Iris pigment epithelial cell (primary cell): ENCODE results near the gene ATG7.

DNA sequence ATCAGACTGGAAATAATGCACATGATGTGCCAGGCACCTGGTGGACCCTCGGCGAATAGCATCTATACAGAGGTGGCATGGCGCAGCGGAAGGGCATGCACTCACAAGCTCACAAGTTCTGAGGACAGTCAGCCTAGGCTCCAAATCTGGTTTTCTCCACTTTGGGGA lies 113.9 kb downstream of the SRGAP3 start:
- RRBS, result no CpG with 5 or more reads among the region's 4 CpGs

- RRBS, result 5% methylated on average over 2 of the region's 10 CpGs
Observed at GRCh38 chr3:9183712-9184486, 65.5 kb downstream of the SRGAP3 start.

GRCh38 chr3:9192132-9192831 lies 57.2 kb downstream of the SRGAP3 start:
- RRBS, result no CpG with 5 or more reads among the region's 9 CpGs

DNA sequence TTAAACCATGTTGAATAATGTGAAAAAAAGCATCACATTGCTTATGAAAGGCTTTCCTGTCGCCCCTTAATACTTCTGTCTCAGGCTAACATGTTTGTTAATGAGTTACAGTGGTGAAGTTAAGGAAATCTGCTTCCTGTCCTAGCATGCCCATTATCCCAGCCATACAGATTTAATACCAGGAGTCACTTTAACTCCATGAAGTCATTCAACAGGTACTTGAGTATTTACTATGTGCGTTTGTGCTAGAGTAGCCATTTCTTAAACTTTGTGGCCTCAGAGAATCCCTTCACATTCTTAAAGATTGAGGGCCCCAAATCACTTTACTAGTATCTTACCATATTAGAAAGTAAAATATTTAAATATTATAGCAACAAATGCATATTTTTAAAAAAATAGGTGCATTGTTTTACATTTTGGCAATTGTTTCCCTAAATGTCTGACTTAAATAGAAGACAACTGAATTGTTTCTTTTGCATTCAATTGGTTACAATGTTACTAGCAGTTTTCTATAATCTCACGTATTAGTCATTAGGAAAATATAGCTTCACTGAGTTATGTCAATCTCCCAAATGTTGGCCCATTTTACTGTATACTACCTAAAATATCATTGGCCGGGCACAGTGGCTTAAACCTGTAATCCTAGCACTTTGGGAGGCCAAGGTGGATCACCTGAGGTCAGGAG lies 10.0 kb upstream of the SETD5 start:
- RRBS, result no CpG with 5 or more reads among the region's 4 CpGs

GRCh38 chr3:9402408-9403146 lies 5.2 kb downstream of the SETD5 start:
- RRBS, result no CpG with 5 or more reads among the region's 3 CpGs

GRCh38 chr3:9428462-9429530 lies 31.4 kb downstream of the SETD5 start:
- RRBS, result no CpG with 5 or more reads among the region's 5 CpGs

- RRBS, result no CpG with 5 or more reads among the region's 15 CpGs
Observed at GRCh38 chr3:9444583-9445334, 47.3 kb downstream of the SETD5 start.

GRCh38 chr3:9470073-9470544 lies 72.7 kb downstream of the SETD5 start:
- RRBS, result no CpG with 5 or more reads among the region's 4 CpGs

DNA sequence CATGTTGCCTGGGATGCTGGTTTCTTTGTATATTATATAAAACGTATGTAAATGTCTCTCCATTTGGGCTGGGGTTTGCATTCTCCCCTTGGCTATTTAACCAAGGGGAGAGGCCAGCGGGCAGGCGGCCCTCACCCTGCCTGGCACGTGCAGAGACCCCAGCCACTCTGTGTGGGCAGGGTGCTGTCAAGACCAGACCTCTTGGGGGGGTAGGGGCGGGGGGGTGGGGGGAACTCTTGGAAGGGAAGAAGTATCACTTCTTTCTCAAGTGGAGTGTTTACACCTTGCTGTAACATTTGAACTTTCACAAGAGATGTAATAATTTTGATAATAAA lies 75.9 kb downstream of the LHFPL4 start:
- RRBS, result no CpG with 5 or more reads among the region's 5 CpGs

GRCh38 chr3:9749252-9749658 lies 497 bp upstream of the OGG1 start:
- RRBS, result 12% methylated on average over 6 of the region's 22 CpGs

GRCh38 chr3:9808288-9809115 lies 1.6 kb upstream of the TTLL3 start:
- RRBS, result no CpG with 5 or more reads among the region's 7 CpGs

- RRBS, result 34% methylated on average over 2 of the region's 6 CpGs
Observed at GRCh38 chr3:9878567-9879124, 1.4 kb downstream of the CIDEC start.

GRCh38 chr3:9915515-9916324 lies 1.2 kb upstream of the IL17RC start:
- RRBS, result 2% methylated on average over 16 of the region's 61 CpGs

DNA sequence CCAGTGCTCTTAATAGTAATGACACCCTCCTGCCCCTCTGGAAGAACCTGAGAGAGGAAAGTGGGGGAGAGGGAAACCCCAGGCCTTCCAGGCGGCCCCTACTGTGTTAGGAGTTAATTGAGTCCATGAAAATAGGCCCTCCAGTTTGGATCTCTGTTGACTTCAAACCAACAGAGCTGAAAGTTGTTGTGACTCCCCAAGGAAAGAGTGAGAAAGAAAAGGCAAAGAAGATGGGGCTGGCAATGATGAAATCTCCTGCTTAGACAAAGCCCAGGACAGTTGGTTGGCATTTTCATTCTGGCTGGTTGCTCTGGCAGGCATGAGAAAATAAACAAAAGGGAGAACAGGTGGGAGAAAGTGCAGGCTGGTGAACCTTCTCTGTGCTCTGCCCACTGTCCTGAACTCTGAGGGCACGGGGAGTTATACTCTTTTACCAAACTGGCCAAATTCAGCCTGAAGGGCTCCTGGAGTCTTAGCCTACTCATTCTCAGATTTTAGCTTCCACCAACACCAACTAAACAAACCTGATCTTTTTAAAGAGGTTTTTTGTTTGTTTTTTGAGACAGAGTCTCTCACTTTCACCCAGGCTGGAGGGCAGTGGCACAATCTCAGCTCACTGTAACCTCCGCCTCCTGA lies 3.8 kb upstream of the PRRT3 start:
- RRBS, result no CpG with 5 or more reads among the region's 3 CpGs

- RRBS, result no CpG with 5 or more reads among the region's 11 CpGs
Observed at GRCh38 chr3:10196432-10196992, 31.8 kb downstream of the IRAK2 start.

DNA sequence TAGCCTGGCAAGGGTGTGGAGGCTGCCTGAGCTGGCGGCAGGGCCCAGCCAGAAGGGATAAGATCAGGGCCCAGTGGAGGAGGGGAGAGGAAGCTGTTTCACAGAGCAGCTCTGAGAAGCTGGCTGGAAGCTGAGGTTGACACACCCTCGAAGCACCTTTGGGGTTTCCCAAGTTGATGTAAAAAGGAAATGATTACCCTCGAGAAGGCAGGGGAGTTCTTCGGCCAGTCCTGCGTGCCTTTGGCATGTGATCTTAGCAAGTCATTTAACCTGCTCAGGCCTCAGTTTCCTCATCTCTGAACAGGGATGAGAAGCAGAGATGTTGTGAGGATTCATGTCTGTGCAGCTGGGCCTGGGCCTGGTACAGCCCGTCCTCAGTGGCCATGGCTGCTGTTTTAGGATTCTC lies 34.4 kb downstream of the IRAK2 start:
- RRBS, result no CpG with 5 or more reads among the region's 6 CpGs

GRCh38 chr3:10707654-10707866 lies 108.5 kb upstream of the SLC6A11 start:
- RRBS, result 2% methylated on average over 20 of the region's 28 CpGs

DNA sequence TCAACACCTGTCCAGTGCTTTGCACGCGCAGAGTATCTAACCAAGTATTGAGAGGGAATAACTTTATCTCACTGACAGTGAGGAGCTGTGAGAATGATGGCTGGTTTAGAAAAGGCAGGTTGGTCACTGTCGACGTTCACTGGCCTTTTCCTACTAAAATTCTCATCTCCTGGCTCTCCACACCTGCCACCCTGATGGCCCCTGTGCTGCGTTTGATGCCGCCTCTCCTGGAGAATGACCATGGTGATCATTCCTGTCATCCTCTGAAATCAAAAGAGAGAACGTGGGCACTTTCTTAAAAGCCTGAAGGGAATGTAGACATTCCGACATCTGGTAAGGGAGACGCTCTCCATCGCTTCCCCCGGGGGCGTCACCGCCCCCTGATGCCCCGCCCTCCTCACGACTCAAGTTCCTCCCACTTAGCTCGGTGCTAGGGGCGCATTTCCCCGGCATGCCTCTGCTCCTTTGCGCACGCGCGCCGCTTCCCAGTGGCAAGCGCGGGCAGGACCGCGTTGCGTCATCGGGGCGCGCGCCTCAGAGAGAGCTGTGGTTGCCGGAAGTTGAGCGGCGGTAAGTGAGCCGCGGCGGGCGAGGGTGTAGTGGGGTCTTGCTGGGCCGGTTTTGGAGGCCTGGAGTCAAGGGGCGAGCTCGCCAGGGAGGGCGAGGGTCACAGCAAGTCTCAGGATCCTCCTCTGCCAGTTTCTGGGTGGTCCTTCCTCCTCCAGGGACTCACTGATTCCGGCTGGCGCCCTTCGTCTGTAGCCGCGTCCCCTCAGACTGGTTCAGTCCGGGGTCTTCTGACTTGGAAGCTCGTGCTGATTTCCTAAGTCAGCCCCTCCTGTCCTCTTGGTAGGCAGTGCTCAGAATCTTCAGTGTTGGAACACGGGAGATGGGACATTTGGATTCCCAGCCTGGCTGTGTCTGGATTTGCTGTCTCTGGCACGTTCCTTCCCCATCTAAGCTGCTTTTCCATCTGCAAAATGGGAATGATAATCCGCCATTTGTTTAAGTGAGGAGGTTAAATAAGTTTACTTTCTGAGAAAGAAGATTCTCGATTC lies at the start of gene ATG7:
ATG7 (plus strand) TSS at position 537 of the 1,058 bp plus-strand sequence.
- RRBS, result 2% methylated on average over 25 of the region's 54 CpGs

- RRBS, result no CpG with 5 or more reads among the region's 1 CpG
Observed at GRCh38 chr3:11273198-11273607, 1.0 kb downstream of the ATG7 start.

DNA sequence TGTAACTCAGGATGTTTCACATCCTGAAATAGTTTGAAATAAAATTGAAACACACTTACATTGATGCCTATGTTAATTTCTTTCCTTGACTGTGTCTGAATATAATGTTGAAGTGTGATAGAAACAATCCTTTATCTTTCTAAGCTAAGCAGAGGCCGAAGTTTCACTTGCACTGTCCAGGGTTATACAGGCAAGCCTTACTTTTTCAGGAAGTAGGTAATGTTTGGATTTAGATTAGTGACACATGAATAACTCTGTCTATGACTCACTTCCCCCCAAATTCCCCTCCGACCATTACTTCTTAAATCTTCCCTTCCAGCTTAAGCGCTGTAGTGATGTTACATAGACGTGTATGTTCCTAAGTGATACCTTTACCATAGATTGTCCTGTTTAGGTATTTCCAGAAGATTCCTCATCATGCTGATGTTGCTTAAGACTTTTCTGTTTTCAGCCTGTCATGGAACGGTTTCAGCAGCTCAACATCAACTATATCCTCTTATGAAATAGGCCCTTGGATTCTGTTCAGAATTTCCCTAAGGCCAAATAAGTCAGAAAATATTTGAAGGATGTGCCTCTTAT lies 16.9 kb downstream of the ATG7 start:
- RRBS, result no CpG with 5 or more reads among the region's 5 CpGs